Trachea (tissue), 1 donor: Measurements from ENCODE around the genes ARFGAP1 and GMEB2.

DNA sequence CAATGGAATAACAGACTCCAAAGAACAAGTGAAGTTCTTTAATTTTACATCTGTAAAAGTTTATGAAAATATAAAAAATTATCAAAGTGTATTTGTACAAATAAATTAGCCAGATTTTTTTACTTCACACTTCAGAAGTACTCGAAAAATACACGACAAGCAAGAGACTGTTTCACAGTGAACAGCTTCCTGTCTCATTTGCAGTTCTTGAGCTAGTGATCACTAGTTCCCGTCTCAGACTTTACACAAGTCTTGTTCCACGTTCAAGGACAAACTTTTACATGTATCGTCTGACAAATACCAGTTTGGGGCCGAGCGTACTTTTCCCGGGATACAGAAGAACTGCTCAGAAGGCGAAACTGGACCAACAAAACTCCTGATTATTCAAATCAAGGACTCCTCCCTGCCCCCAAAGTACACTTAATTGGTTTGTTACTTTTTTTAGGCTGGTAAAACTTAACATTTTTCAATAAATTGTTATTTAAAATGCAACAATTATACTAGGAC is 16.5 kb upstream of the TCFL5 start:
- PRO-cap: no peak

- PRO-cap: no peak
These were observed 16.6 kb downstream of the DIDO1 start for GRCh38 chr20:62909460-62910430.

DNA sequence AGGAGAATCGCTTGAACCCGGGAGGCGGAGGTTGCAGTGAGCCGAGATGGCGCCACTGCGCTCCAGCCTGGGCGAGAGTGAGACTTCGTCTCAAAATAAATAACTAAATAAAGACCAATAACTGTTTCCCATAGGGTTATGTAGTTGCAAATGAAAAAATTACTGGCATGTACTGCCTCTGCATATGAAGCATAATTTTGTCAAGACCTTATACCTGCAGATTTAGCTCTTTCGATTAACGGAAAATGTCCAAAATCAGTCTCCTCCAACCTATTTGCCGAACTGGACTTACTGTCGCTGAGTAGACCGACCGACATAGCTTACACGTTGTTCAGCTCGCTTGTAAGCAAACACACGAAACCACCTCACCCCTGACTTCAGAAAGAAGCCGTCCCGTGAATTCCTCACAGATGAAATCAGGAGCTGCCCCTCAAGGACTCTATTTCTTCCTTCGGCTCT is 1.1 kb upstream of the GID8 start:
- PRO-cap: no peak

DNA sequence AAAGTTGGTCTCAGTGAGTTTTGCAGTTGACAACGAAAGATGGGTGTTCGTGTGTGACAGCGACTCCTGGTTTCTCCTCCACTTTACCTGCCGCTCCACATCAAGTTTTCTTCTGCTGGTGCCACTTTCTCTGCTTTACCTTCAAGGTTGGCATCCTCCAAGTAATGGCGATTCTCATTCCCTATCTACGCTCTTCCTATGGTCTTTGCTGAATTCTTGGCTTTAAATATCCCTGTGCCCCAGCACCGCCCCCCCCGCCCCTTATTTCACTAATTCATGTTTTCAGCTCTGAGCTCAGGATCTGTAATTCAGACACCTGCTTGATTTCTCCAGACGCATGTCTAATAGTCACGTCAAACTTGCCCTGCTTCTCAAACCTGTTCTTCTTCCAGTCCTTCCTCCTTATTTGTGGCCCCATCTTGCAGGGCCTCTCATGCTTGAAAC is 1.2 kb downstream of the GID8 start:
- PRO-cap: no peak

DNA sequence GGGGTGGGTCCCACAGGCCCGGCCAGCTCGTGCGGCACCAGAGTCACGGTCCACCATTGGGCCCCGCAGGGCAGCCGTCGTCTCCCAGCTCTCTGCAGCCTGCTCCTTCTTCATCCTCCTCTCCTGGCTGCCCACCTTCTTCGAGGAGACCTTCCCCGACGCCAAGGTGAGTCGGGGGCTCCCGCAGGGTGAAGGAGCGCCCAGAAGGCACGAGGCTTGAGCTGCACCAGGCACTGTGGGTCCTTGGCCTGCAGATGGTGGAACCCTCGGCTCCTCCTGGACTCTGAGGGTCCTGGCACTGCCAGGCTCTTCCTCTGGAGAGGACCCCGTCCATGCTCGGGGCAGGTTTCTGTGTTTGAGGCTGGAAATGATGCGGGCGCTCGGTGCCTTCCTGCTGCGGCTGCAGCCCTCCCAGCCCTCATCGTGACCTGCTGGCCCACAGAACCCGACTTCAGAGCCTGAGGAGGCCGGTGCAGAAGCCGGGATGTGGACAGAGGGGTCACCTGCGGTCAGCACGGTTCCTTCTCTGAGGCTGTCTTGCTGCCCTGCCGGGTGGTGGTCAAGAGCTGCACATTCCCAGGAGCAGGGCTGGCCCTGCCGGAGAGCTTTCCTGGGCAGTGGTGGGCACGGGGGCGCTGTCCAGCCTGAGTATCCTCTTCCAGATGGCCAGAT is 11.1 kb downstream of the SLC17A9 start:
- PRO-cap: no peak

- PRO-cap: no peak
These were observed 40.5 kb downstream of the YTHDF1 start for GRCh38 chr20:63175211-63175962.

- PRO-cap: no peak
These were observed 38.9 kb downstream of the YTHDF1 start for GRCh38 chr20:63176803-63177753.

DNA sequence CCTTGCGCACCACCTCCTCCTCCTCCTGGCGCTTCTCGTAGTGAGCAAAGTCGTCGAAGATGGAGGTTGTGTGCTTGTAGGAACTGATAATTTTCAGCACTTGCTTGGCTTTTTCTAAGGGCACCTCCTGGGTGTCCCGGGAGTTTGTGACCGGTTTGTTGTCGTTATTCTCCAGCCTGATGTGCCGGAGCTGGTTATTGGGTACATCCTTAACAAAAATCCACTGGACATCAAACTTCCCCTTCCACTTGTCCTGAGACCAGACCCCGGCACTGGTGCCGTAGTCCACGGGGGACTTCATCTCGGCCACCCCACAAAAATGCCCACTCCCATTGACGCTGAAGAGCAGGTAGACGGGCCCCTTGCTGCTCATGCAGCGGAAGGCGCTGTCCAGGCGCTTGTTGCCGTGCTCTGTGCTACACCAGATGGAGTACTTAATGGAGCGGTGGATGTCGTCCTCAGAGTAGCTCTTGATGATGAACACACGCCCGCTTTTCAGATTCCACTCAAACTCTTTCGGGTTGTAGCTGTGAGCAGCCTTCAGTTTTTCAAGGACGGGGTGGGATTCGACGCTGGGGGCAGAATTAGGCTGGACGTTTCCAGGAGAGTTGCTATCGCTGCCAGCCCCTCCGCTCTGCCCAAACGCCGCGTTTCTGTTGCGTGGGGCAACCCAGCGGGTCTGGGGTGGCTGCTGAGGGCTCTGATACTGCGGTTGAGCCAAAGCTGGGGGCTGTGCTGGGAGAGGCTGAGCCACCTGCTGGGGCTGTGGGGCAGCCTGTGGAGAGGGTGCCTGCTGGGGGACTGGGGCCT is 13.4 kb downstream of the YTHDF1 start:
- PRO-cap: no peak

DNA sequence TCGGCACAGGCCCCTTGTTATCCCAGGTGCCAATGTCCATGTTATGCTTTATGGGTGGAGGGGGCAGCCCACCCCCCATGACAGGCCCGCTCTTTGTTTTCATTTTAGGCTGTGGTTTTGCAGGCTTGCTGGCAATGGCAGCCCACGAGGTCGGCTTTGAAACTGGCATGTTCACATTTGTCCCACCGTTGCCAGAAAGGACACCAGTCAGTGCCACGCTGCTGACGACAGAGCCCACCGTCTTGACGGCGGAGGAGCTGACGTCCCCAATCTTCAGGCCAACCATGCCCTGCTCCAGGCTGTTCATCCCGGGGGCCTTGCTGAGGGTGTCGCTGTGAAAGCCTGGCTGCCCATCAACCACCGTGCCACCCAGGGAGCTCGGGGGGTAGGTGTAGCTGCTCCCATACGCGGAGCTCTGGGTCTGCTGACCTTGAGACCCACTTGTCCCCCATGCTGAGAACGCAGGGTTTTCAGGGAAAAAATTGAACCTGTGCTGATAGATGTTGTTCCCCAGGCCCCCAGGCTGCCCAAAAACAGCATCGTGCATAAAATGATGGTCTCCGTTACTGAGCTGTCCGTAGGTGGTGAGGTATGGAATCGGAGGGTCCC is 12.7 kb downstream of the YTHDF1 start:
- PRO-cap: no peak

GRCh38 chr20:63216641-63217307 is 843 bp upstream of the YTHDF1 start:
- PRO-cap: no peak

- PRO-cap: bidirectional peak, plus-strand start at chr20:63272813, minus-strand start at chr20:63272731
These were observed at the start of gene ARFGAP1 for GRCh38 chr20:63272328-63273626. Gene ARFGAP1, plus strand, starts transcription at chr20:63272813.

DNA sequence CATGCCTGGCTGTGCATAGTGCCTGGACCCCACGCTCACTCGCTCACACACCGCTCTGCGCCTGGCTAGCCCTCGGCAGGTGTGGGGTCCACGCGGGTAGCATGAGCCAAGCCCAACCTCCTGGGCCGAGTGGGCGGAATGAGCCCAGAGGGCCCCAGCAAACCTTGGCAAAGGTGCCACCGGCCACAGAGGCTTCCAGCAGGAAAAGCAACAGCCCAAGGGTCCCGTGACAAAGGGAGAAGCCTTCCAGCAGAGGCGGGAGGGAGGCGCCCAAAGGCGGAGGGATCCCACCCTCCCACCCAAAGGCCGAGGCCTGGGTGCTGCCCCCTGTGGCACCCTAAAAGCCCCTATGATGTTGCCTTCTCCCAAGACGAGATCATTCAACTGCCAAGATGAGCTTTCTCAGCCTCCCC is 19.5 kb upstream of the CHRNA4 start:
- PRO-cap: no peak

DNA sequence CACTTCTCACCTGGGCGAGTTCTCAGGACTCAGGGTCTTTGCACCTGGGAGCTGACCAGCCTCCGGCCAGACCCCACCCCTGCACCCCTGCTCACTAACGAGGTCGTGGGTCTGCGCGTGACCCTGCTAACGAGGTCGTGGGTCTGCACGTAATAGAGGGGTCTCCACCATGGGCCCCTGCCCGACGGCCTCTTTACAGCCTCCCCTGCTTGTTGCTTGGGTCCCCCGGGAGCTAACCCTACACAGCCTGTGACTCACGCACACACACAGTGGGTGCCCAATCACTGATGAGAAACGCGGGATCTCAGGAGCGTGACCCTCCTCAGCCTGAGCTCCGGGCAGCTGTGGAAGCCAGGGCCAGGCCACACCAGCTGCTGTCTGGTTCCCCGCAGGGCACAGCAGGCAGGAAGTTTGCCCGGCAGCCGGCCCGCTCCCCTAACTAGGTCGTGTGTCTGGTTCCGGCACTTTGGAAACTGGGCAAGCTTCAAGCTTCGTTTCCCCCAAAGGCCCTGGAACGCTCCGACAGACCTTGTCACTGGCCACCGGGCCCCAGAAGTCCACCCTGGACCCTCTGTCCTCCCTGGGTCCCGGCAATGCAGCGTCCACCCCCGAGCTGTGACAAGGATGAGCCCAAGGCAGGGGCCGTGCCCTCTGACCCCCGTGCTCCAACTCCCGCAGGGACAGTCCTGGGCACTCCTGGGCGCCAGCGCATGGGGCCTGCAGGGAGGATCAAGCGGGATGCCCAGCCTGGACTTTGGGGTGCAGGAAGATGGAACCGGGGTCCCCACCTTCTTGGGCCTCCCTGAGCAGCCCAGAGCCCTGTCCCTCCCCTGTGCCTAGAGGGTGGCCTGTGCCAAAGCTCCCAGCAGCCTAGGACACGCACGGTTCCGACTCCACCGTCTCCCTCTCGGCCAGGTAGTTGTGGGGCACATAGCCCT is 705 bp downstream of the PTK6 start:
- PRO-cap: no peak

DNA sequence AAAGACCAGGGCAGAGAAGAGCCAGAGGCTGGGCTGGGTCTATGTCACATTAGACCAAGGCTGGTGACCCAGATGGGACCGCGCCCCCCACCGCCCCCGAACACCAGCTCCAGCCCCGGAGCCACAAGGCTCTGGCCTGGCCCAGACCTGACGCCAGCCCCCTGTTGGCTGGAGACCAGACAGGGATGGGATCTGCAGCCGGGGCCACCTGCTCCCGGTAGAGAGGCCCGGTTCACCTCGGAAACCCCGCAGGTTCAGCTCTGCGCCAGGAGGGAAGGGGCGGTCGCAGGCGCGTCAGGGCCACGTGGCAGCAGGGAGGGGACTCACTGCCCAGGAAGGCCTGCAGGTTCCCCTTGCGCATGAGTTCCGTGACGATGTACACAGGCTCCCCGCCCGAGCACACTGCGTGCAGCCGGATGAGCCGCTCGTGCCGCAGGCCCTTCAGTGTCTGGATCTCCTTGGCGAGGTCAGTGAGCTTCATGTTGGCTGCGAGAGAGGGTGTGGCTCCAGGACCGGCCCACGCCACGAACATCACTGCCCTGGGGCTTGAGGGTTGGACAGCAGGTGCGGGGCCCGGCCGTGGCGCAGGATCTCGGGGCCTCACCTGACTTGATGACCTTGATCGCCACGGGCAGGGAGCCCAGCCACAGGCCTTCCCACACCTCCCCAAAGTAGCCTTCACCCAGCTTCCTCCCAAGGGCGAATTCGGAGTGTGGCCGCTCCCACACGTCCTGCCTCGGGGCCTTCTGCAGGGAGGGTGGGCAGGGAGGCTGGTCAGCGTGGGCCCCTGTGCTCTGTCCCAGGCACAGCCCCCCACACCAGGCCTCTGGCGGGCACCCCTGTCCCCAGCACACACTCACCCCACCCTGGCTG is 4.9 kb upstream of the PTK6 start:
- PRO-cap: no peak

DNA sequence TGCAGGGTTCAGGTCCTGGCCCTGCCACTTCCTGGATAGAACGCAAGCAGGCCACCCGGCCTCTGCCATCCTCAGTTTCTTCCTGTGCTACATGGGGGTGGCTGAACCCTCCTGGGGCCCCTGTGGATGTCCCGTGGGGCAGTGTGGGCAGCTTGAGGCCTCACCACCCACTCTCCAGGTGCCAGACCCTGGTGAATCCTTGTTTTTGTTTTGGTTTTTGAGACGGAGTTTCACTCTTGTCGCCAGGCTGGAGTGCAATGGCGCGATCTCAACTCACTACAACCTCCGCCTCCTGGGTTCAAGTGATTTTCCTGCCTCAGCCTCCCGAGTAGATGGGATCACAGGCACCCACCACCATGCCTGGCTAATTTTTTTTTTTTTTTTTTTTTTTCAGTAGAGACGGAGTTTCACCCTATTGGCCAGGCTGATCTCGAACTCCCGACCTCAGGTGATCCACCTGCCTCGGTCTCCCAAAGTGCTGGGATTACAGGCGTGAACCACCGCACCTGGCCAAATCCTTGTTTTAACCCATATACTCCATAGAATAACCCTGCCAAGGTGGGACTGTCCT is 4.2 kb downstream of the HELZ2 start:
- PRO-cap: no peak

GRCh38 chr20:63626514-63627738 is at the start of gene GMEB2:
Gene GMEB2, minus strand, starts transcription at chr20:63627101.
- PRO-cap: bidirectional peak, plus-strand start at chr20:63626882, minus-strand start at chr20:63626781; bidirectional peak, plus-strand start at chr20:63627251, minus-strand start at chr20:63627098; bidirectional peak, plus-strand start at chr20:63627471, minus-strand start at chr20:63627421

DNA sequence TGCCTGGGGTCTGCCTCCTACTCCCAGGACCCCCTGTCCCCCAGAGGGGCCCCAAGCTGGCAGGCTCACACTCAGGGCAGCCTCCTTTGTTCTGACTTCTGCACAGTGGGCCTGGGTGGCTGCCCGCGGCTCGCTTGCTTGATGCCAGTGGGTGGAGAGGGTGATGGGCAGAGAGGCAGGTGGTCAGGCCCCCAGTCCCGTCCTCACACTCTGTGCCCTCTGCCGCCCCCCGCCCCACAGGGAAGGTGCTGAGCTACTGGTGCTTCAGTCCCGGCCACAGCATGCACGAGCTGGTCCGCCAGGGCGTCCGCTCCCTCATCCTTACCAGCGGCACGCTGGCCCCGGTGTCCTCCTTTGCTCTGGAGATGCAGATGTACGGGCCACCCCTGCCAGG is 9.1 kb upstream of the TNFRSF6B start:
- PRO-cap: no peak

DNA sequence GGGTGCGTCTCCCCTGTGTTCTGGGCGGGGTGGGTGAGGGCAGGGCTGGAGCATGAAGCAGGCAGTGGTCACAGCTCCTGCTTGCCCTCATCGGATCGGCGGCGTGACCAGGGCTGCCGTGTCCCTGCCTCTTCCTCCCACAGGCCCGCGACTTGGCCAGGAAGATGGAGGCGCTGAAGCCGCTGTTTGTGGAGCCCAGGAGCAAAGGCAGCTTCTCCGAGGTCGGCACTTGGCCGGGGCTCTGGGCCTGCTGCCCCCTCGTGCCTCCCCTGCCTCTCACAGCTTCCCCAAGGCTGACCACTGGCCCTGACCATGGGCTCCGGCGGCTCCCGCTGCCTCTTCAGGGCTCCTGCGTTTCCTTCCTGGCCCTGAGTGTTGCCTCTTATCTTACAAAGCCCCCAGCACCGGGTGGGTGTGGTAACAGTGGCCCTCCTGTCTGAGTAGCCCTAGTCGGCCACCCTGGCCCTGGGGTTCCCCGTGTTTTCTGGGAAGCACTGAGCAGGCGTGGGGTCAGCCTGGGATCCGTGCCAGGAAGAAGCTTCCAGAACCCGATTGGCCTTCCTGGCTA is 8.0 kb upstream of the TNFRSF6B start:
- PRO-cap: no peak

GRCh38 chr20:63734073-63734930 is 2.2 kb upstream of the LIME1 start:
- PRO-cap: no peak

- PRO-cap: no peak
These were observed 11.3 kb downstream of the SLC2A4RG start for GRCh38 chr20:63750827-63751348.